ENCODE measurements around a stretch of chr6.

DNA sequence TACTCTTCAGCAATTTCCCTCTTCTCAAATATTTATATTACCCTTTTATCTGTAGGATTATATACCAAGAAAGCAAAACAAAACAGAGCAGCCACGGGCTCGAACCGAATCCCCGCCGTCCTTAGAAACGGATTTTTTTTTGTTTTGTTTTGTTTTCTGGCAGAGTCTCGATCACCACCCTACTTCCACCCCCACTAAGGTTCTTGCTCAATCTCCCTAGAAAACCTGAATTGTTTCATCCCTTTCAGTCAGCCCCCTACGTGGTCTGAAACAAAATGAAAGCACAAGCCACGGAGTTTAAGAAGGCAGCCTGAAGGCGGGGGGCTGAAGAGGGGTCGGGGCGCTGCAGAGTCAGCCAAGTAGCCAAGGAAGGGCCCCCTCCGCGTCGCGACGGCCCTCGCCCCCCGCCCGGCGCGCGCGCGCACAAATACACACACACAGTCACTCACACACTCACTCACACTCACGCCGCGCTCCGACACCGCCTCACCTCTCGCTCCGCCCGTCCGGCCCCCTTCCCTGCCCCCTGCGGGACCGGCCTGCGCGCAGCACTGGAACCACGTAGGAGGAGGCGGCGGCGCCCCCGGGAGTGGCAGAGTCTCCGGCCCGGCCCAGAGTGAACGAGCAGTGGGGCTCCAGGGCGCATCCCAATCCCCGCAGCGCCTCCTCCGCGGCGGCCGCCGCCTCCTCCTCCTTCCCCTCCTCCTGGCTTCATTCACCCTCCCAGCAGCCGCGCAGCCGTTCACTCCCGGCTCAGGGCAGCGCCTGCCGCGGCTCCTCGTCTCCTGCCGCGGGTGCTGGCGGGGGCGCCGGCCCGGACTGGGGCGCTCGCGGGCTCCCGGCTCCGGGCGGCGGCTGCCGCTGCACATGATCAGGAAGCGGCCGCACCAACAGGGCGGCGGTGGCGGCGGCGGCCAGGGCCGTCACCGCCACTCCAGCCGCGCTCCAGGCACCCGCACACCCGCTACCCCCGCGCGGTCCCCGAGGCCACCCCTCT, 1.4 kb downstream of the ATXN1 start:
CAGE:
- cytosol, long polyA minus RNA: no peak
- cytosol, long polyA plus RNA: no peak
- long polyA plus RNA: no peak
- nucleus, long polyA minus RNA: no peak
- nucleus, long polyA plus RNA: no peak

CAGE:
- cytosol, long polyA minus RNA: no peak
- cytosol, long polyA plus RNA: no peak
- long polyA plus RNA: no peak
- nucleus, long polyA minus RNA: no peak
- nucleus, long polyA plus RNA: no peak
Measured at GRCh38 chr6:16763082-16763693, 1.9 kb upstream of the ATXN1 start.

DNA sequence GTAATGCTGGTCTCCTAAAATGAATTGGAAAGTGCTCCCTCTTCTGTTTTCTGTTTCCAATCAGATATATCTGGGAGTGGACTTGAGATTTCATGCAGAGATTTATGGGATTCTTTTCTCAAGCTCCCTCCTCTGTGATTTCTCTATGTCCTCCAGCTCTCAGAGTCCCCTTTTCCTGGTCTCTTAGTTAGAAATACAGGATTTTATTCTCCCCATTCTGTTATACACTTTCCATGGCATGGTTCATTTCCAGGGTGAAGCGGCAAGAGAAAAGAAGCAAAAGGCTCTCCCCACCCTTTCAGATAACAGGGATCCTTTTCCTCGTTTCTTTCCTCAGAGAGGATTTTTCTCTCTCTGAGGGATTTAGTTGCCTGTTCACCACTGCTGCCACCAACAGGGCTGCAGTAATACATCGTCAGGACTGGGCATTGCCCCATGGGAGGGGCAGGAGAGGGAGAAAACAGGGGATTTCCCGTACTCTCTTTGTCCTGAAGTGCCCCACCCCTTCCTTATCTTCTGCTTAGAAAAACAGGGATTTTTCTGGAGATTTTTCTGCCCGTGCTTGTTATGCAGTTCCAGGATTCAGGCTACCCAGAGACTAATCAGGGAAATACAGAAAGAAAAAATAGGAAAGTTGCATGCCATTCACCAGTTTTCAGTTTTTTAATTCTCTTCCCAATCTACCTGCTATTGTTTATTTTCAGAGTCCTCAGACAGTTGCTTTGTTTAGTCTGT, 59.1 kb upstream of the STMND1 start:
CAGE:
- cytosol, long polyA minus RNA: no peak
- cytosol, long polyA plus RNA: no peak
- long polyA plus RNA: no peak
- nucleus, long polyA minus RNA: no peak
- nucleus, long polyA plus RNA: no peak

GRCh38 chr6:17417544-17418726, 24.5 kb downstream of the CAP2 start:
CAGE:
- cytosol, long polyA minus RNA: no peak
- cytosol, long polyA plus RNA: no peak
- long polyA plus RNA: no peak
- nucleus, long polyA minus RNA: no peak
- nucleus, long polyA plus RNA: no peak

CAGE:
- cytosol, long polyA minus RNA: no peak
- cytosol, long polyA plus RNA: no peak
- long polyA plus RNA: no peak
- nucleus, long polyA minus RNA: no peak
- nucleus, long polyA plus RNA: no peak
Measured at GRCh38 chr6:17469336-17469659, 75.9 kb downstream of the CAP2 start.

DNA sequence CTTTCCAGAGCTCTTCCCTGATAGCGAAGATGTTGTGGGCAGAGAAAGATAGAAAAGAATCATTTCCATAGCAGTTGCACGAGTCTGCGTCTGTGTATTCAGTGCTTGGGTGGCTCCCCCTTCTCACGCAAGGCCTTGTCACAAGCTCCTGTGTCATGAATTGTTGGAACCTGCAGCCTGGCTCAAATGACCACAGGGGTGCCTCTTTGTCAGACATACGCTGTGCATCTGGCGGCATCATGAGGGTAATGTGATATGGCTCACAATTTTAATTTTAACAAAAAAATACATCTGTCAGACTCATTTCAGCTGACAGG, 90.8 kb downstream of the CAP2 start:
CAGE:
- cytosol, long polyA minus RNA: no peak
- cytosol, long polyA plus RNA: no peak
- long polyA plus RNA: no peak
- nucleus, long polyA minus RNA: no peak
- nucleus, long polyA plus RNA: no peak

CAGE:
- cytosol, long polyA minus RNA: no peak
- cytosol, long polyA plus RNA: no peak
- long polyA plus RNA: no peak
- nucleus, long polyA minus RNA: no peak
- nucleus, long polyA plus RNA: no peak
Measured at GRCh38 chr6:17600437-17601296, 565 bp downstream of the FAM8A1 start.

CAGE:
- cytosol, long polyA minus RNA: no peak
- cytosol, long polyA plus RNA: no peak
- long polyA plus RNA: no peak
- nucleus, long polyA minus RNA: start-site peak on the plus strand at chr6:17831197-17831226, 17 reads
- nucleus, long polyA plus RNA: no peak
Measured at GRCh38 chr6:17830980-17831471, 124.3 kb upstream of the NUP153 start.

DNA sequence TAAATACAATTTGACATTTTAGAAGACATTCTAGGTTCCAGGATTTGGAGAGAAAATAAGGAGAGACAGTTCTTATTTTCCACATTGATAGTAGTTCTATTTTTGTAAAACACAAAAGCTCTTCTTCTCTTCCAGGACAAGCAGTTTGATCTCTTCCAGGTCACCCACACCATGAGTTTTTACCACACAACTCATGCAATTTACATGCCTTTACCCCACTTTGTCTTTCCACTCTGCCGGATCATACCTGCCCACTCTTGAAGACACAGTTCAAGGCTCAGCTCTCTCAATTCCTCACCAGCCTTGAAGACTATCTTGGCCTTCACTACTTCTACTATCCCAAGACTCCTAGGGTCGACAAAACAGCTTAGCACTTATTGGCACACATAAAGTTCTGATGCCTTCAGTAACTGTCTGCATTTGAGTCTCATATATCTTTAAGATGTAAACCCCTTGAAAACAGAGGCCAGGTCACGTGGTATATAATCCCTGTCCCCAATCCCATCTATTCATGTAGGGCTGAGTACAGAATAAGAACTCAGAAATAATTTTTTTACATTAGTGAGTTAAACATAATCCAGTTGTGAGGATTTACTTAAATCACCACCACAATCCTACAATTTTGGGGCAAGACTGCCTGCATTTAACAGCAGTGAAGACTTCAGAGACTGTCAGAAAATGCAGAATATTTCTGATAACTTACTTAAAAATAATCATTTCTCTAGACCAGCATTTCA, 84.9 kb downstream of the KIF13A start:
CAGE:
- cytosol, long polyA minus RNA: no peak
- cytosol, long polyA plus RNA: no peak
- long polyA plus RNA: no peak
- nucleus, long polyA minus RNA: no peak
- nucleus, long polyA plus RNA: no peak

GRCh38 chr6:17907449-17908245, 79.8 kb downstream of the KIF13A start:
CAGE:
- cytosol, long polyA minus RNA: no peak
- cytosol, long polyA plus RNA: no peak
- long polyA plus RNA: no peak
- nucleus, long polyA minus RNA: no peak
- nucleus, long polyA plus RNA: no peak

DNA sequence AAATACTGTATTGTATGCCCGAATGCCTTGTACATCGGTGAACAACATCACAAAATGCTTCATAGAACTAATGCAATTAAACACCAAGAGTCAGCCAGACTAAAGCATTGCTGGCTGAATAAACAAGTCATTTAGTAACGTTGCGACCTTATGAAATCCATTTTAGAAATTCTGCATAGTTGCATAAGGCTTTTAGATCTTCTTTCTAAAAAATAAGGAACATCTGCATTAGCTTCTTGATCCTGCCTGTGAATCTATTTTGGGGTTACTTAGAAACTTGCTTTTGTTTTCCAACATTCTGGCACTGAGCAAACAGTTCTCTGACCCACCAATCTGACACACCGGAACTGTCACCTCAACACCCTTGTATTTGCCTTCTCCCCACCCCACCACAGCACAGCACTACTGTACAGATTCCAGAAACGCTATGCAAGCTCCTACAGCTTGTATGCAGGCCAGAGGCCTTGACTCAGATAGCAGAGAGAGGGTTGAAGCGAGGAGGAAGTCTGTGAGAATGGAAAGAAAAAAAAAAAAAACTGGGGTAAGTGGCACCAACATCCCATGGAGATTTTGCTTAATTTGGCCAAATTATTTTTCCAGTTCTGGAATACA, 55.0 kb downstream of the KIF13A start:
CAGE:
- cytosol, long polyA minus RNA: no peak
- cytosol, long polyA plus RNA: no peak
- long polyA plus RNA: no peak
- nucleus, long polyA minus RNA: no peak
- nucleus, long polyA plus RNA: no peak

CAGE:
- cytosol, long polyA minus RNA: no peak
- cytosol, long polyA plus RNA: no peak
- long polyA plus RNA: no peak
- nucleus, long polyA minus RNA: no peak
- nucleus, long polyA plus RNA: no peak
Measured at GRCh38 chr6:17962349-17962719, 25.1 kb downstream of the KIF13A start.

GRCh38 chr6:18034698-18035234, 47.3 kb upstream of the KIF13A start:
CAGE:
- cytosol, long polyA minus RNA: no peak
- cytosol, long polyA plus RNA: no peak
- long polyA plus RNA: no peak
- nucleus, long polyA minus RNA: no peak
- nucleus, long polyA plus RNA: no peak

CAGE:
- cytosol, long polyA minus RNA: no peak
- cytosol, long polyA plus RNA: no peak
- long polyA plus RNA: no peak
- nucleus, long polyA minus RNA: no peak
- nucleus, long polyA plus RNA: no peak
Measured at GRCh38 chr6:18053510-18053848, 66.0 kb upstream of the KIF13A start.

GRCh38 chr6:18209730-18210359, 54.5 kb downstream of the DEK start:
CAGE:
- cytosol, long polyA minus RNA: no peak
- cytosol, long polyA plus RNA: no peak
- long polyA plus RNA: no peak
- nucleus, long polyA minus RNA: no peak
- nucleus, long polyA plus RNA: no peak

CAGE:
- cytosol, long polyA minus RNA: no peak
- cytosol, long polyA plus RNA: no peak
- long polyA plus RNA: no peak
- nucleus, long polyA minus RNA: no peak
- nucleus, long polyA plus RNA: no peak
Measured at GRCh38 chr6:18249350-18249549, 15.1 kb downstream of the DEK start.

GRCh38 chr6:18255153-18255922, 9.0 kb downstream of the DEK start:
CAGE:
- cytosol, long polyA minus RNA: no peak
- cytosol, long polyA plus RNA: no peak
- long polyA plus RNA: no peak
- nucleus, long polyA minus RNA: no peak
- nucleus, long polyA plus RNA: no peak

DNA sequence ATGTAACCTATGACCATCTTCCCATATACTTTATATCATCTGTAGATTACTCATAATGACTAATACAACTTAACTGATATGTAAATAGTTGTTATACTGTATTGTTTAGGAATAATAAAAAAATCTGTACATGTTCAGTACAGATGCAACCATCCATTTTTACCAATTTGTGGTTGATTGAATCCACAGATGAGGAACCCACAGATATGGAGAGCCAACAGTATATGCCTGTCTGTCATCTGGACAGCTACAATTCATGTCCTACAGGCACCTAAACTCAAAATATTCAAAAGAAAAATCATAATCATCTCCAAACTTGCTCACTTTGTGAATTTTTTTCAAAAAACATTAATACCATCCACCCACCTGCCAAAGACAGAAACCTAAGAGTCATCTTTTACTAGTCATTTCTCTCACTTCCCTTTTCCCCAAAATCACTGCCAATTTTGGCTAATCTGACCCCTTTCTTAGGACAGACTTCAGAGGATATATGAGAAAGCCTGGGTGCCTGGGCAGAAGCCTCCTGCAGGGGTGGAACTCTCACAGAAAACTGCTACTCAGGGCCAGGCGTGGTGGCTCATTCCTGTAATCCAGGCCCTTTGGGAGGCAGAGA, 4.1 kb downstream of the DEK start:
CAGE:
- cytosol, long polyA minus RNA: no peak
- cytosol, long polyA plus RNA: no peak
- long polyA plus RNA: no peak
- nucleus, long polyA minus RNA: no peak
- nucleus, long polyA plus RNA: no peak

GRCh38 chr6:18277124-18277589, 12.8 kb upstream of the DEK start:
CAGE:
- cytosol, long polyA minus RNA: no peak
- cytosol, long polyA plus RNA: no peak
- long polyA plus RNA: no peak
- nucleus, long polyA minus RNA: no peak
- nucleus, long polyA plus RNA: no peak

DNA sequence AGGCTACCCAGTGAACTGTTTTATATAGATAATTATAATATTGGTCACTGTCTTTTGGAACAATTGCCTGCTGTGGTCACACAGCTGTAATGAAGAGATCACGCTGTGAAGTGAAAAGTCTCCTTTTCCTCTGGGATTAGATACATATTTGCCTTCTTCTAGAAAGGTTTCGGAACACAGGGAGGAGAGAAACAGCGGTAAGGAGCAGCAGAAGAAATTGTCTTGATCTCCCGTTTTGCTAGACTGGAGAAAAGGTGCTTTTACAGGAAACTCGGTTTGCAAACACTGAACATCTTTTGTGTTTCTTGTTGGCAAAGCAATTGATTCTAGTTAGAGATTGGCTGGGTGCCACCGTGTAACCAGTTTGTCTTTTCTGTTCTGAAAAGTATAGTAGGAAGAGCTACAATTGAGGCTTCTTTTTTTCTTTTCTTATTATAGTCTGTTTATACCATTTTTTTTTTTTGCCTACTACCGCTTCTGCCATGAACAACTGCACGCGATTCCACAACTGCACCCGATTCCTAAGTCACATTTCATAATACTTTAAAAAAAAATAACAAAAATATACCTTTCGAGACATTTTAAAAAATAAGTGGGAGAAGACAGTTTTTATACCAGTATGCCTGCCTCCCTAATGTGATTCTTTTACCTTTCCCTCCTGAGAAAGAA, 404.1 kb upstream of the ID4 start:
CAGE:
- cytosol, long polyA minus RNA: no peak
- cytosol, long polyA plus RNA: no peak
- long polyA plus RNA: no peak
- nucleus, long polyA minus RNA: no peak
- nucleus, long polyA plus RNA: no peak

Measured in keratinocyte (primary cell).